Brain (tissue), 1 donor: ENCODE data around the genes FSCN2 and MCRIP1.

DNA sequence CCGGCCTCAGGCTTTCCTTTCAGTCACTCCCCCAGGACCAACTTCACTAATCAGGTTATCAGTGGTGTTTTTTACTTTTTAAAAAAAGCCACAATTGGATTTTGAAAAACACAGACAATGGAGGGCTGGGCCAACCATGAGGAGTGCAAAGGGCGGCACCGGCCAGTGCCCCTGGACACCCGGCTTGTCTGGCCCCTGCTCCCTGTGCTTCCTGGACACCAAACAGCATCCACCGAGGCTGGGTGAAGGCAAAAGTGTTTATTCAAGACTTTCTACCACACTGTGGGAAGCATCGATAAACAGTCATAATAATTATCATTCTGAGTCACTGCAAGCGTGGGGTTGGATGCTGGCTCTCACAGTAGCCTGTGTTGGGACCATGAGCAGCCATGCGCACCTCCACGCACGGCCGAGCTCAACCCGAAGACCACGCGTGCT is 5.7 kb downstream of the NDUFAF8 start:
- RRBS = no CpG with 5 or more reads among the region's 14 CpGs

DNA sequence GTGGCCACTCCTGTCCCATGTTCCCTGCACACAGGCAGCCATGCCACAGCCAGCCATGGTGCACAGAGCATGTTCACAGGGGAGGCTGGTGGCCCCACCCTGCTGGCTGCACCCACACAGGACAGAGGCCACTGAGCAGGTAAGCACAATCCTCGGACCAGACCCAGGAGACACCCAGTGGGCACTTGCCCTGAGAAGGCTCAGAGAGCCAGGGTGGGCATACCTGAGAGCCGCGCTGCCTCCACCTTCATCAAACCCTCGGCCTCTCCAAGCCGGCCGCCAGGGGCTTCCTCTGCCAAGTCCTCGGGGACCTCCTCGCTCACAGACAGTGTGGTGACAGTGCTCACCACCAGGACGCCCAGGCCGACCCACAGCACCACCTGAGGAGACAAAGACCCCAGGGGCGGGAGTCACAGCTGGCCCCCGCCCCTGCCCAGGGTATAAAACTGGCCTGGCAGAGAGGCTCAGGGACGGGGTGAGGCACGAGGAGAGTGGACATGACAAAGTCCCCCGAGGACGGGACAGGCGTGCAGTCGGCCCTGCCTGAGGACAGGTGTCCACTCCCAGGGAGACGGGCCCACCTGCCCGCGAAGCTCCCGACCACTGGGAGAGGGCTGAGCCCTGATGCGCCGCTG is 21.0 kb downstream of the NDUFAF8 start:
- RRBS = no CpG with 5 or more reads among the region's 24 CpGs

- RRBS = 96% methylated on average over 4 of the region's 19 CpGs
Observed at GRCh38 chr17:81272475-81273195, 22.5 kb downstream of the SLC38A10 start.

- RRBS = 18% methylated on average over 4 of the region's 55 CpGs
Observed at GRCh38 chr17:81284968-81286364, 9.6 kb downstream of the SLC38A10 start.

- RRBS = 21% methylated on average over 8 of the region's 34 CpGs
Observed at GRCh38 chr17:81329251-81330592, 34.6 kb upstream of the SLC38A10 start.

DNA sequence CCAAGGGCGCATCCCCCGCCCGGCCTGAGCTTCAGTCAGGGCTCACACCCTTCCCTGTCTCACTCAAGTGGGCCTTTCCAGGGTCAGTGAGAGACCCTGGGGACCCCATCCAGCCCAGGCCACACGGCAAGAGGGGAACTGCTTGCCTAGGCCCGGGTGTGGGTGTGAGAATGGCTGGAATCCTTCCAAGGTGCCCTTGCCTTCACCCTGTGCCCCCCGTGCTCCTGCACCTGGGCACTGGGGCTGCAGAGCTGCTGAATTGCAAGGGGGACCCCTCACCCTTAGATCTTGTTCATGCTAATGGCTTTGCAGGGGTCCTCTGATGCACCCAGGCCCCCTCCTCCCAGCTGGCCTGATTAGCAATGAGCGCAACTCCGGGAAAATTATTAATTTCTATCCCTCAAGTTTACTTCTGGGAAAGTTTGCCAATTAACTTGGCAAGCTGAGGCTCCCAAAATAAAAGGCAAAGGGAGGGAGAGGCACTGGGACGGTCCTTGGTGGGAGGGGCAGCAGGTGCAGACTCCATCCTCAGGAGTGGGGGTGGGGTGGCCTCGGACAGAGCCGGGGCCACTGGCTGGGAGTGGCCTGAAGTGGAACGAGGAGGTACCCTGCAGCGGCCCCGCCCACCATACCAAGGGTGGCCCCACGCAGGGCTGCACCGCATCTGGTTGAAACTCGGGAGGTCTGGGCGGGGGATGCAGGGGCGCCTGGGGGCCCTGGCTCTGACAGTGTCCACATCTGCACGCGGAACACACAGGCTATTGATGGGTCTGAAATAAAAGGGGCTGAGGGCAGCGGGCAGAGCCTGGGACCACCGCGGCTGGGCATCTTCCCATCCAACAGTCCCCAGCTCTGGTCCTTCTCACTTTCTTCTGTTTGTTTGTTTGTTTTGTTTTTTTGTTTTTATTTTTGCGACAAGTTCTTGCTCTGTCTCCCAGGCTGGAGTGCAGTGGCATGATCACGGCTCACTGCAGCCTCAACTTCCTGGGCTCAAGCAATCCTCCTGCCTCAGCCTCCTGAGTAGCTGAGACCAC is 42.3 kb upstream of the SLC38A10 start:
- RRBS = no CpG with 5 or more reads among the region's 26 CpGs

DNA sequence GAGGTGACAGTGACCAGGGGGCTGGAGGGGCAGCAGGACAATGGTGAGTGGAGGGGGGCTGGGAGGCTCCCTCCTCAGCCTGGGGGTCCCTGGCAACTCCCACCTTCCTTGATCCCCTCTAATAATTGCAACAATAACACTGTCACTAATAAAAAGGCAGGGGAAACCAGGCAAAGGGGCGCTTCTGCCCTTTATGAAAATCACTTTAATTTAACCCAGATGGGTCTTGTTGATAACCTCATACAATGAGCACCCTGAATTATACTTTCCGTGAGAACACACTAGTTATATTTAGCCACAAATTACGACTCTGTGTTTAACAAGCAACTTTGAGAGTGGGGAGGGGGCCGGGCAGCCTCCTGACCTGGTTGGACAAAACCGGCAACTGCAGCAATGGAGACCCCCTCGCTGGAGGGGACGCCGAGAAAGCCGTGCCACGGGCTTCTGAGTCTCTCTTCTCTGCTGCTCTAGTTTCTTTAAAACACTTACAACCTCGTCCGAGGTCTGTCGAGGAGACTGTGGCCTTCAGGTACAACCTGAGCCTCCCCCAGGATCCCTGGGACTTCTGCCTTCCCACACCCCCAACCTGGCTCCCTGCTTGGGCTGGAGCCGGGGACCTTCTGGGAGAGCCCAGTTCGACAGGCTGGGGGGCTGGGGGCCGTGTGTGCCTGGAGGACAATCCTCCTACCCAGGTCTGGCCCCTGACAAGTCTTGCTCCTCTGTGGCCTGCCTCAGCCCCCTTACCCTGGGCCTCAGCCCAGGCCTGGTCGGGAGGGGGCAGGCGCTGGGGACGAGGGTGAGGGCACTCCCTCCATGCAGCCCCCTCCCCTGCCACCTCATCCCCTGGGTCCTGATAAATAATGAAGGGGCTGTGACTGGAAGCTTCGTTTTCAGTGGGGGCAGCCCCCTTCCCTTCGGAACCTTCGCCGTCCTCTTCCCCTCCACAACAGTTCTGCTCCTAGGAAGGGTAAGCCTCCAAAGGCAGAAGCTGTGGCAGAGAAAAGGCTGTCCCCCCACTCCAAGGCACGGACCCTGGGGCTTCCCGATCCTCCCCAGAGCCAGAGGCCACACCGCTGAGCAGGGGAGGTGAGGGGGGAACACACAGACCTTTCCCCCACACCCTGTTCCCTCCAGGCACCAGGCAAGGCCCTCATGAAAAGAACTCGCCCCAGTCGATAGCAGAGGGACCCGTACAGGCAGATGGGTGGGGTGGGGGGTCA is 5.3 kb upstream of the BAHCC1 start:
- RRBS = no CpG with 5 or more reads among the region's 29 CpGs

DNA sequence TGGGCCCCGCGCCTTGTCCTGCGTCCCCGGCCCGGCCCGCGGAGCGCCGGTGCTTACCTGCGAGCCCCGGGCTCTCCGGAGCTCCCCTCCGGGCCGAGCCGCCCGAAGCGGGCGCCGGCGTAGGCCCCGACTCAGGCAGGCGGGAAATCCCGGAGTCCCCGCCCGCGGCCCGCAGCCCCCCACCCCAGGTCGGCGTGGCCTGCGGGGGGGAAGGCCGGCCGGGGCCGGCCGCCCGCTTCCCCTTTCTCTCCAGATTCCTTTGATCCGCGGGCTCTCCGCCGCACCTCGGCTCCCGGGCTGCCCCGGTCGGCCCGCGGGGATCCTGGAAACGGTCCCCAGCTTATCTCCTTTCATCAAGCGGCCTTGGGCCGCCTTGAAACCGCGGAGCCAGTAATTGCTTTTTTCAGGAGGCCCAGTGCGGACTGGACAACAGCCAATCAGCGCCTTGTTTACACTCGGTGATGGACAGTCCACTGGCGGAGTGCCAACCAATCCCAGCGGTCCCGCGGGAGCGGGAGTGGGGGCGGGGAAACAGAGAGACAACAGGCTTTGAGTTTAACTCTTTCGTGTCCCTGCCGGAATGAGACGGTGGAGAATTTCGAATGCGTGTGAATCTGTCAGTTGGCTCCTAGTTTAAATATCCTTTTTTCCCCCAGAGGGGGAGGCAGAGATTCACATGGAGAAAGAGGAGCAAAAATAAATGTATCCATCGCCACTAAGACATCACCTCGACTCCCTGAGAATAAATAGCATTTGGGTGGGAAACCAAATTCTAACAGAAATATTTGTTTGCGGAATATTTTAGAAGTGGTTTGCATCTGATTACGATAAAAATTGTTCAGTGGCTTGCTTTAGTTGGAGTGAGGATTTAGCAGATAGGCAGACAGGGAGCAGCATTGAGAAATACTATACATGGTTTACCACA is 1.3 kb upstream of the BAHCC1 start:
- RRBS = 1% methylated on average over 14 of the region's 68 CpGs

GRCh38 chr17:81397386-81397644 is 2.1 kb downstream of the BAHCC1 start:
- RRBS = 2% methylated on average over 6 of the region's 19 CpGs

GRCh38 chr17:81400174-81400977 is 5.1 kb downstream of the BAHCC1 start:
- RRBS = 2% methylated on average over 15 of the region's 65 CpGs

DNA sequence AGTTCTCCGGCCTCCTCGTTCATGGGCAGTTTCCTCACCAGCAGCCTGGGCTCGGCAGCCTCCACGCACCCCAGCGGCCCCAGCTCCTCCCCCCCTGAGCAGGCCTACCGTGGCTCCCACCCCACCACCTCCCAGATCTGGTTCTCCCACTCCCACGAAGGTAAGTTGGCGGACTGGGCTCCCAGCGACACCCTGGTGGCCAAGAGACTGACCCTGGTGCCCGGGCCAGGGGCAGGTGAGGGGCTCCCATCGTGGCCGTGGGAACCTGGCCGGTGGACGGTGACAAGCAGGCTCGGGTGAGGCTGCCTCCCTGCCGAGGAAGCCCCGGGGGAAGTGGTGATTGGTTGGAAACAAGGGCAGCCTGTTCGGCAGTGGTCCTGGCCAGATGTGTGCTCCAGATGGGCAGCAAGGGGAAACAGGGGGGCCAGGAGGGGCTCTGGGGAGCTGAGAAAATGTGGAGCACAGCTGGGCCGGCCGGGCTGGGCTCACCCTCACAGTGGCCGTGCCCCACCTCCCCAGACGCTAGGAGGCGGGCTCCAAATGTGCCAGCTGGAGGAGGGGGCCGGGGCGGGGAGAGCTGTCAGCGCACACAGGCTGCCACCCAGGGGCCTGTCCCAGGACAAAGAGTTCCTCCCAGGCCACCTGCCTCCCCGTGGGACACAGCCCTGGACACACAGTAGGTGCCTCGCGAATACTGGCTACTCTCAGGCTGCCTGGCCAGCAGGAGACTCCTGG is 31.7 kb downstream of the BAHCC1 start:
- RRBS = no CpG with 5 or more reads among the region's 29 CpGs

DNA sequence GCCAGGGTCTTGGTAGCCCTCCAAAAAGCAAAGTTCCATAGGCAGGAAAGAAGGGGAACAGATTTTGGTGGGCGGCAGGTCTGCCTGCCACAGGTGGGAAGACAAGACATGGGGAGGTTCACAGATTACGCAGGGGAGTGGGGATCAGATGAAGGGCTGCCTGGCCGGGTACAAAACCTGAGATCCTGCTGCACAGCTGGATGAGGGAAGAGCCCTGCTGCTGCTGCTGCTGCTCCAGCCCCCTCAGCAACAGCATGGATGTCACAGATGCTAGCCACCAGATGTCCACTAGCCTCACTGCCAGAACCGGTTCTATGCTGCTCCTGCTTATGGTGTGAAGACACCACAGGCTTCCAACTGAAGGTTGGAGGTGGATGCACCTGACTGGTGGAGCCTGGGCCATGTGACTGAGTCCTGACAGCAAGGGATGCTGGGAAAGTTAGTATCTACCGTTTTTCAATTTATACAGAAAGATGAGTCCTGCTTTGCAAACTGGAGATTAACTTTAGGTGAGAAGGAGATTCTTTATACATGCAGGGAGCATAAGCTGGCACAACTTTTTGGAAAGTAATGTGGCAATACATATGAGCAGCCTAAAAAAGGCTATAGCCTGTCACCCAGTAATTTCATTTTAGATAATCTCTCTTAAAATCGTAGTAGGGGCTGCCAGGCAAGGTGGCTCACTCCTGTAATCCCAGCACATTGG is 17.6 kb downstream of the ACTG1 start:
- RRBS = no CpG with 5 or more reads among the region's 6 CpGs

DNA sequence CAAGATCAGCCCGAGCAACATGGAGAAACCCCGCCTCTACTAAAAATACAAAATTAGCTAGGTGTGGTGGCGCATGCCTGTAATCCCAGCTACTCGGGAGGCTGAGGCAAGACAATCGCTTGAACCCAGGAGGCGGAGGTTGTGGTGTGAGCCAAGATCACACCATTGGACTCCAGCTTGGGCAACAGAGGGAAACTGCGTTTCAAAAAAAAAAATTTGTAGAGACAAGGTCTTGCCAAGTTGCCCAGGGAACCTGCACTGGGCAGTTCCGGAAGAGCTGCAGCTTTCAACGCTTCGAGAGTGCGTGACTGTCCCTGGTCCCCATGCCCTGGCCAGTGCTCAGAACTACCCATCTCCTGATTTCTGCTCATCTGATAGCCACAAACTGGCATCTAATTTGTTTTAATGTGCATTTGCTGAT is 4.0 kb downstream of the ACTG1 start:
- RRBS = no CpG with 5 or more reads among the region's 11 CpGs

DNA sequence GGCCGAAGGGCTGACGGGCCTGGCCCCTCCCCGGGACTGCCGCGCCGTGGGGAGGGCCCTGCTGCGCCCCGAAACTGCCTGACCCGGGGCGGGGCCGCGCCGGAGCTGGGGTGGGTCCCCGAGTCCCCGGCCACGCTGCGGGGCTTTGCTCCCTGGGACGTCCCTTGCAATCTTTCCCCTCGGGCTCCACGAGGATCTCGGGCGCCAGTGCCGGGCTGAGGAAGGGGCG is 394 bp upstream of the ACTG1 start:
- RRBS = 1% methylated on average over 19 of the region's 24 CpGs

DNA sequence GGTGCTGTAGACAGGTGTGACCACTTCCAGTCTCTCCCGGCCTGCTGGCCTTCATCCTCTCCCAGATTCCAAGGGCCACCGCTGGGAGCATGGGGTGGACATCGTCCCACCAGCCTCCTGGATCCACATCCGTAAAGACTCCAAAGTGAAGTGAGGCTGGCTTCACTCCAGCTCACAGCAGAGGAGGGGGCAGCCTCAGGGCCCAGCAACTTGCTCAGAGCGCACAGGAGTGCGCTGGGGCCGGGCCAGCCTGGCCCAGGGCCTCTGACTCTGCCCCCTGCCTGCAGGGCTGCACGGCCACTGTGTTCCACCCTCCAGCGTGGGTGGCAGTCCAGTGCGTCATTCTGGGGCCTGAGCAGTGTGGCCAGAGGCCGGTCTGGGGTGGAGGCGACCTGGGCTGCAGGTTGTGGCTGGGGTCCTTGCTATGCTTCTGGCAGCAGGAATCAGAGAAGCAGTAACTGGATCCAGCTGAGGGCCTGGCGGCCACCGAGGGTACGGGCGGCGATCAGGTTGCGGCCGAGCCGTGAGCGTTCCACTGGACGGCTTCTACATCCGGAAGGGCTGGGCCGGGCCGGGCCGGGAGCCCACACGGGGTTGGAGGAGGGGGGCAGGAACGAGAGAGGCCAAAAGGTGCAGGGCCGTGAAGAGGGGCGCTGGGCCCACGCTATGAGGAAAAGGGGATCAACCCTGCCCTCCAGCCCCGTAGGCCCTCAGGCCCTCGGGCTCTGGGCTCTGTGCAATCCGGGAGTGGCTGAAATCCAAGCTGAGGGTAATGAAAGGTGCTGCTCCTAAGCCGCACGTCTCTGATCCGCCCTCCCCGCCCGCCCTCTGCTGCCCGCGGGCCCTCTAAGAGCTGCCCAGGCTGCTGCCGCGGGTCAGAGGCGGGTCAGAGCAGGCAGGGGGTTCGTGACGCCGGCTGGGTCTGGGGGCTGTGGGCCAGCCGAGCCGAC is at the start of gene FSCN2:
Gene FSCN2 (plus strand): TSS at position 878 of the 950 bp plus-strand sequence.
- RRBS = 23% methylated on average over 3 of the region's 49 CpGs

- RRBS = no CpG with 5 or more reads among the region's 16 CpGs
Observed at GRCh38 chr17:81628936-81629431, 7.9 kb downstream of the NPLOC4 start.

- RRBS = 1% methylated on average over 72 of the region's 115 CpGs
Observed at GRCh38 chr17:81832478-81833529, at the start of gene MCRIP1. TSS of gene MCRIP1 (minus strand) at chr17:81833291.

DNA sequence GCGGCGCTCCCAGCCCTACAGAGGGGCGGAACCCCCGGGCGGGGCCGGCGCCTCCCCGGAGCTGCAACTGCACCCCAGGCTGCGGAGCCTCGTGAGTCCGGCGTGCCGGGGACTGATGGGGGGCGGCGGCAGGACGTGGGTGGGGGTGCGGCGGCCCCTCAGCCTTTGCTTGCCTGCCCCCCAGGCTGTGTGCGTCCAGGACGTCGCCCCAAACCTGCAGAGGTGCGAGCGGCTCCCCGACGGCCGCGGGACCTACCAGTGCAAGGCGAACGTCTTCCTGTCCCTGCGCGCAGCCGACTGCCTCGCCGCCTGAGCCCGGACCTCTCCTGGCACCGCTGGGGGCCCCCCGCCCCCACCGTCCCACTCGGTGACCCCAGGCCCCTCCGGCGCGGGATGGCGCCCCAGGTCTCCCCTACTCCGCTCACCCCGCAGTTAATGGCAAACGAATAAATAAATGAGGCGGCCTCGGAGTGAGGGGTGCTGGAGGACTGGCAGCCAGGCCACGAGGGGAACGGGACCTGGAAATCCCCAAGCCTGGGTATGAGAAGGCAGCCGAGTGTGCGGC is 480 bp downstream of the NPB start:
- RRBS = 6% methylated on average over 14 of the region's 52 CpGs

- RRBS = no CpG with 5 or more reads among the region's 18 CpGs
Observed at GRCh38 chr17:81906286-81907206, 4.5 kb downstream of the NPB start.

DNA sequence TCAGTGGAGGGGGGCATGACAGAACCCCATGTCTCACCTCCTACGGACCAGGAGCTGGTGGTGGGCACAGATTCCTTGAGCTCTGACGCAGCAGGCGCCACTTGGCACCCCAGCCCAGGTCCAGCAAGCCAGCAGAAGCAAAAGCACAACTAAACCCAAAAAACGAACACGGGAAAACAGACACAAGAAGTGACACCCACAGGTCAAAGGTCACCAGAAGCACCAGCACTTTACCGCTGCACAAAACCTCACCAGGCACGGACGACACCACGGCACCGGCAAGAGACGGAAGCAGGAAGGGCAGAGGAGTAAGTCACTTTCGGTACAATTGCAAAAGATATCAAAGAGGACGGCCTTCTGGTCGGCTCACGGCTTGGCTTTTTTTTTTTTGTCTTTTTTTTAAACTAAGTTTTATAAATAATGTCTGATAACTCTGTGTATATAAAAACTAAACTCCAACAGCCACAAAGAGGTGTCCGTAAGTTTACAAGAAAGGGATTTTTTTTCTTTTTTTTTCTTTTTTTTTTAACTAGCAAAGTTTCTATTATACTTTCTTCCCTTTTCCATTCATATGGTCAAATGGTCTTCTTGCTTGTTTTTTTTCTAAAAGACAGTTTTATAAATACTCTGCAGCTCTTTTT is 3.3 kb upstream of the SIRT7 start:
- RRBS = no CpG with 5 or more reads among the region's 16 CpGs